Airway epithelial cell (primary cell): ENCODE measurements around the gene NDUFB2.

DNA sequence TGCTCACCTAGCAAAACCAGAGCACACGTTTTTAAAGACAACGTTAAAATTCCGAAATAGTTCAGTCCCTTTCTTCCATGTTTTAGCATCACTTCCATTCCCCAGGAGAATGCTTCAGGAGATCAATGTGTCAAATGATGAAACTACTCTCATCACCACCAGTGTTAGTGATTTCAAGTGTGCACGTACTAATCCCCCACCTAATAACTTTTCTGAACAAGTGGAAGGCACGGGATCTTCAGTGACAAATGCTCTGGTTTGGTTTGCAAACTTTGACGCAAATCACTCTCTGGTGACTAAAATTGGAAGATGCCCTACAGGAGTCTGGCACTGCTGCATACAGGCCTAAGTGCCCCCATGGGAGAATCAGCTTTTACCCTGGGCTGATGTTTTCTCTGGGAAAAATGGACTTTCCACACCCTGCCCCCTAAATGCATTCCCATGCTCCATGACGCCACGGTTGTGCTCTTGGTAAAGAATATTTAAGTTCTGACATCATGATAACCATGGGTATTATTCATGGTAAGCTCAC, 43.6 kb downstream of the HIPK2 start:
- RAMPAGE, long total RNA = no peak

- RAMPAGE, long total RNA = no peak
These were observed 31.8 kb downstream of the HIPK2 start for GRCh38 chr7:139745940-139746420.

DNA sequence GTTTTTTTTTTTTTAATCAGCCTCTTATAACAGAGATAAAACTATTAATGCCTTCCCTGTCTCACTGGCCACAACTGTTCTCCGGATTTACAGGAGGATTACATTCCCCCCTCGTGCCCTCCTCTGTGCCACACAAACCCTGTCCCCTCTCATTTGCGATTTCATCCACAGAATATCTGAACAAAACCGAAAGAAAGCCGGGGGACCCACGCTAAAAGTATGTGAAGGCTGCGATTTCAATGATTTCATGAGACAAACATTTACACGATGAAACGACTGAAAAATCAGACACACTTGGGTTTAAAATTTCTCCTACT, 1.4 kb downstream of the HIPK2 start:
- RAMPAGE, long total RNA = no peak

GRCh38 chr7:139888035-139888975, 59.2 kb downstream of the TBXAS1 start:
- RAMPAGE, long total RNA = no peak

DNA sequence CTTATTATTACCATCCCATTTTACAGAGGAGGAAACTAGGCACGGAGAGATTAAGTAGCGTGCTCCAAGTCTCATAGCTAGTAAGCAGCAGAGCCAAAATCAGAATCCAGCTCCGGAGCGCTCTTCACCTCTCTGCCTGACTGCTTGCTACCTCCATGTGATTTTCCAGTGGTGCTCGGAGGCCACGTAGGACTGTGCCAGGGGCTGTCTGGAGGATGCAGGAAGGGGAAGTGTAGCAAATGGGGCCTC, 108.5 kb downstream of the TBXAS1 start:
- RAMPAGE, long total RNA = no peak

- RAMPAGE, long total RNA = no peak
These were observed 1.4 kb downstream of the KDM7A start for GRCh38 chr7:140175178-140175916.

DNA sequence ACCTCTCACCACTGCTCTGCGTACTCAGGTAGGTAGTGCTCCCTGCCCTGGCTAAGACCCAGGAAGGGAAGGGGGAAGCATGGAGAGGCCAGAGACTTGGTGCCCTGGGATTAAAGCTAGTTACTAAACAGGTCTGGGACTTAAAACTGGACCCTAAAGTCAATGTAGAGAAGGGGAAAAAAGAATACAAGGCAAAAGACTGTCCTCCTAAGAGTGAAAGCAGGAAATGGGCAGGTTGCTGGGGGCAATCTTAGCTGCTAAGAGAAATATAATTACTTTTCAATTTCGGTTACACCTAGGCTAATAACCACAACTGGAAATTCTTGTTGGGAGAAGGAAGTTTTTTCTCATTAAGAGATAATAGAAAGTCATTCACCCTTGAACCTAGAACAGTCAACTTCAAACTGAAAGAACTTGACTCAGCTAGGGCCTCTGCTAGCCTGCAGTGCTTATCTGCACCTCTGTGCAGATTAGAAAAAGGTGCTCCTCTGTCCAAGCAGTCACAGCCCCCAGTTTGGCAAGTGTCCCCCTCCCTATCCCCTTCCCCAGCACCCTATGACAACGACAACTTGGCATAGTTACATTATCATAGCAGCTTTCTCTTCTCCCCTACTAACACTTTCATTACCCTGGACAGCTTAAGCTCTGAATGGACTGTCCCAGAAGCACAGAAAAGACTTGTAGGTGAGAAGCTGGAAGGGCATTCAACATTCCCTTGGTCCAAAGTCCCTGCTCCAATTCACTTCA, 65.7 kb upstream of the KDM7A start:
- RAMPAGE, long total RNA = no peak

GRCh38 chr7:140315961-140316769, 82.2 kb downstream of the SLC37A3 start:
- RAMPAGE, long total RNA = no peak

DNA sequence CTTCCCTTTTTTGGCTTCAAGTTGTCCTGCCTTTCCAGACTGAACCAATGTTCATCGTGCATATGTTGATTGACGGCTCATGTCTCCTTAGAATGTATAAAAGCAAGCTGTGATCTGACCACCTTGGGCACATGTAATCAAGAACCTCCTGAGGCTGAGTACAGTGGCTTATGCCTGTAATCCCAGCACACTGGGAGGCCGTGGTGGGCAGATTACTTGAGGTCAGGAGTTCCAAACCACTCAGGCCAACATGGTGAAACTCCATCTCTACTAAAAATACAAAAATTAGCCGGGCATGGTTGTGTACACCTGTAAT, 9.2 kb upstream of the MKRN1 start:
- RAMPAGE, long total RNA = no peak

DNA sequence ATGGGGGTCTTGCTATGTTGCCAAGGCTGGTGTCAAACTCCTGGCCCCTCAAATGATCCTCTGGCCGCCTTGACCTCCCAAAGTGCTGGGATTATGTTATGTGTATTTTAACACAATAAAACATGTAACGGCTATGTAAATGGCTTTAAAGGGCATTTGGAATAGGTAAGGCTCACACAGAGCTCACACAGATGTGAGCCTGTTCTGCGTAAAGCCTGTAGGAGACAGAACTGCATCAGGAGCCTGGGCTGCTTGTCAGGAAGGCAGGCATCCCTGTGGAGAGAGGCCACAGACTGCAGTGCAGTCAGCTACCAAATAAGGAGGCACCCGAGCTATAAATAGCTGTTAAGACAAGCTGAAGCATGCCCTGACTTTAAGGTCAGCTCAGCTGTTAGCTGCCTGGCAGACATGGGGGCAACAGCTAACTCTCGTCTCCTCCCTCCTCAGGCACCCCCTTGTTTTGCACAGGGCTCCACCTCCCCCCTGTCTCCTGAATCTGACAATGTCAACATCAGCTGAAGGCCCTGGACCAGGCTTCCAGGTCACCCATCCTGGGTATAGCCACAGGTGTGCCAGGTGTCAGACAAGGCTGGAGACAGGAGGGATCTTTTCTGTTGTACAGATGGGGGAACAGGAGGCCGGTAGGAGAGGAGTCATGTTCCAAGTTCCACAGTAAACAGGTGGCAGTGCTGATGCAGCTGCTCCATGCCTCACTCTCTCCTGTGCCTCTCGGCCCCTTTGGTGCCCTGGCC, 27.5 kb upstream of the MKRN1 start:
- RAMPAGE, long total RNA = no peak

DNA sequence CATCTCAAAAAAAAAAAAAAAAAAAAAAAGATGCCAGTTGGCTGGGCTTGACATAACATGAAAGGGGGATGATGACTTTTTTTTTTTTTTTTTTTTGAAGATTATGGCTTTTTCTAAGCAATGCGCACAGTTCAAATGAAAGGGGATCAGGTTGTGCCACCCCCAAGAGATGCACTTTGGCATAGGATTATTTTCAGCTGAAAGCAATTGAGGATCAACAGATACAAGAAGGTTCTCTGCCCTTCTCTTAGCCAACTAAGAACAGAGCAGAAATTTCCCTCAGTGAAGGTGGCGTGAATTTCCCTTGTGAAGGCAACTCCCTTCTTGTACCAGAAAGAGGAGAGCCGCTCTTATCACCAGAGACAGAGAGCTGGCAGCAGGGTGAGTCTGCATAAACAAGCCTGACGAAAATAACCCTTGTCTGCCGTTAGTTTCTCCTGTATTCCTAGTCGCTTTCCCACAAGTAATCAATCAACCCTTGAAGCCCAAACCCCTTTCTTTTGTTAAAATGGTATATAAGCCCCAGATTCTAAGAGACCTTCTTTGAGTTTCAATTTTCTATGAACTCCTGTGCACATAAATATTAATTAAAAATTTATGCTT, 28.6 kb upstream of the MKRN1 start:
- RAMPAGE, long total RNA = no peak

- RAMPAGE, long total RNA = no peak
These were observed 46.3 kb upstream of the MKRN1 start for GRCh38 chr7:140525502-140526198.

DNA sequence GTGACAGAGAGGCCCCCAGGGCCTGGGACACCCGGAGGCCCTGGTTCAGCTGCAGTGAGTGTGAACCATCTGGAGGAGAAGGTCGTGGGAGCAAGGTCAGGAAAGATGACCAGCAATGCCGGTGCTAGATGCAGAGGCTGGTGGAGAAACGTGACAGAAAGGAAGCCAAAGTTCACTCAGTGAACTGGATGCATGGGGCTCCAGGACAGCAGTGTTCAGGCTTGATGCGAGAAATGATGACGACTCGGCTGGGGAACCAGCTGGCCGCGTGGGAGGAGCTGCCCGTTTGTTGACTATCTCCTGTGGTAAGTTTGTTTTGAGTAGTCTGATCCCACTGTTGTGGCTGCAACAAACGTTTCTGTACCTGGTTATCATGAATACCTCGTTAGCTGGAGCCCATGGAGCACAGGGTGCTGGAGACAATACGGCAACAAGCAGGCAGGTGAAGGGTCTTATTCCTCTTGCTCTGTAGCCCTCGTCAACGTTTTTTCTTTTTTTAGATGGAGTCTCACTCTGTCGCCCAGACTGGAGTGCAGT, 54.2 kb upstream of the MKRN1 start:
- RAMPAGE, long total RNA = no peak

GRCh38 chr7:140601735-140602567, 38.7 kb downstream of the DENND2A start:
- RAMPAGE, long total RNA = no peak

GRCh38 chr7:140672995-140673941, 523 bp downstream of the ADCK2 start:
- RAMPAGE, long total RNA = no peak

- RAMPAGE, long total RNA = start-site peak on the plus strand at chr7:140696684-140696739, 4,656 and 2,413 reads in 2 replicates
These were observed at the start of gene NDUFB2 for GRCh38 chr7:140696495-140697677. Gene NDUFB2 (plus strand): TSS chr7:140696708.

- RAMPAGE, long total RNA = no peak
These were observed 18.1 kb downstream of the NDUFB2 start for GRCh38 chr7:140714528-140715180.

DNA sequence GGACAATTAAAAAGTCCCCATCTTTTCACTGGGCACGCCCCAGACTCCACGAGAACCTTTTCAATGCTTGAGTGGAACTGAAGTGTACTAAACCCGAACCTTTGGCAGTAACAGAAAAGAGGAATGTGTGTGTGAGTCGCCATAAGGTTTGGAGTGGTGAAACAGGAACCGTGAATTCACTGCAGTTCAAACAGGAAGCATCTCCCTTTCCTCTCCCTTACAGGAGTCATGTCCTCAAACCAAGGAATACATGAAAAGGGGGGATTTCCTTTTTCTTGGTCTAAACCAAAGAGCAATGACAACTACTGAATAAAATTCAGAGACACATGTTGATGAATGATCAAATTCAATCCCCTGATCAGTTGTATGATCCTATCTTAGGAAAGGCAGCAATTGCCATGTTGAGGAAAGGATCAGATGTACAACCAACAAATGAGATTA, 23.3 kb downstream of the NDUFB2 start:
- RAMPAGE, long total RNA = no peak

DNA sequence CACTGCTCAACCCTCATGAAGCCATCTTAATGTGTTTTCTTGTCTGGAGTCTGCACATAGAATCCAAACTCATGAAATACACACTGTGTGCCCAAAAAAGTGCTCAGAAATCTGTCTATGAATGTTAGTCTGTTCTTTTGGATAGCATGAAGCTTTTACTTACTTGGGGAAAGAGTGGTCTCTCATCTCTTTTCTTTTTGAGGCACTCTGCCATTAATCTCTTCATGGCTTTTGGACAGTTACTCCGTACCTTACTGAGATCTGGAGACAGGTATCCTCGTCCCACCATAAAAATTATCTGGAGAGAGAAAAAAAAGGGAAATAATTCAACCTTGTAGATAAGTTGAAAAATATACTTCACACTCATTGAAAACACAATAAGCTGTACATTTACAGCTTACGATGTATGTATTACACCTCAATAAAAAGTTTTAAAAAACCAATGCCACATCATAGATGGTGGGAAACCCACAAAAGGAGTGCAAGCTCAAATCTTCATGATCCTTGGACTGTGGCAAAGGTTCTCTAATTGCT, 43.2 kb downstream of the NDUFB2 start:
- RAMPAGE, long total RNA = no peak

- RAMPAGE, long total RNA = no peak
These were observed 206.3 kb downstream of the TMEM178B start for GRCh38 chr7:141280026-141280745.